Bronchus (tissue), 1 donor: ENCODE results near the gene COQ8A.

- PRO-cap, result no peak
These were observed 1.6 kb downstream of the TMEM63A start for GRCh38 chr1:225880607-225880978.

DNA sequence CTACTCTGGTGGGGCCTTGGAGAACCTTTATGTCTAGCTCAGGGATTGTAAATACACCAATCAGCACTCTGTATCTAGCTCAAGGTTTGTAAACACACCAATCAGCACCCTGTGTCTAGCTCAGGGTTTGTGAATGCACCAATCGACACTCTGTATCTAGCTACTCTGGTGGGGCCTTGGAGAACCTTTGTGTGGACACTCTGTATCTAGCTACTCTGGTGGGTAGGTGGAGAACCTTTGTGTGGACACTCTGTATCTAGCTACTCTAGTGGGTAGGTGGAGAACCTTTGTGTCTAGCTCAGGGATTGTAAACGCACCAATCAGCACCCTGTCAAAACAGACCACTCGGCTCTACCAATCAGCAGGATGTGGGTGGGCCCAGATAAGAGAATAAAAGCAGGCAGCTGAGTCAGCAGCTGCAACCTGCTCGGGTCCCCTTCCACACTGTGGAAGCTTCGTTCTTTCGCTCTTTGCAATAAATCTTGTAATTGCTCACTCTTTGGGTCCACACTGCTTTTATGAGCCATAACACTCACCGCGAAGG lies 28.7 kb downstream of the SDE2 start:
- PRO-cap, result no peak

DNA sequence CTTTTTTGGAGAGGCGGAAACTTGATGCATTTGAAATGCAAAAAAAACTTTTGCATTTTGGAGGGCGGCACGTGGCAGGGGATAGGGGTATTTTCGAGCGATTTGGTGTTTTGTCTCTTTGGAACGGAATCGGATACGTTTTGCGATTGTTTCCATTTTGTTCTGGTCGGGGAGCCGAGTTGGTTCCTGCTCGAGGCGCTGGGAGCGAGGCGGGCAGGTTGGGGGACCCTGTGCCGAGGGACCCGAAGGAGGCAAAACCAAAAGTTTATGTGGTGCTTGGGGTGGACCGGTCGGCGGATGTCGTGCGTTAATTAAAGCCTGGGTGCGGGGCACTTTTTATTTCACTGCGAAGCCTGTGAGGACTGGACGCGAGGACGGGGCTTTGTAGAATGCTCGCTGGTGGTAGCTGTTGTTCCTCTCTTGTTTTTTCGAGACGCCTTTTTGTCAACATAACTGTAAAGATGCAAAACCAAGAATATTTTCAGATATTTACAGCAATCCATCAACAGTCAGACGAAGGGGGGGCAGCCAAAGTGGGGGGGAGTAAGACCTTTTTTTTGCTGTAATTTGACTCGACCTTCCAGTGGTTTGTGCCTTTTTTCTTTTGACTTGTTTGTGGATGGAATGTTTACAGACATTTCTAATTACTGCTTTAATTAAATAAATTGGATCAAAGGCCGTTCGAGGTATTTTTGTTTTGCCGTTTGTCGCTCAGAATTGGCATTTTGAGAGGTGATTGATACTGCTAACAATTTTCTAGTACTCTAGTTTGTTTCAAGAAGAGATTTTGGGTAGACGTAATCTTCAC lies 1.1 kb downstream of the H3-3A start:
- PRO-cap, result bidirectional peak, plus-strand start at position 155 of the sequence, minus-strand start outside the sequence; bidirectional peak, plus-strand start at position 365 of the sequence, minus-strand start at position 391 of the sequence

DNA sequence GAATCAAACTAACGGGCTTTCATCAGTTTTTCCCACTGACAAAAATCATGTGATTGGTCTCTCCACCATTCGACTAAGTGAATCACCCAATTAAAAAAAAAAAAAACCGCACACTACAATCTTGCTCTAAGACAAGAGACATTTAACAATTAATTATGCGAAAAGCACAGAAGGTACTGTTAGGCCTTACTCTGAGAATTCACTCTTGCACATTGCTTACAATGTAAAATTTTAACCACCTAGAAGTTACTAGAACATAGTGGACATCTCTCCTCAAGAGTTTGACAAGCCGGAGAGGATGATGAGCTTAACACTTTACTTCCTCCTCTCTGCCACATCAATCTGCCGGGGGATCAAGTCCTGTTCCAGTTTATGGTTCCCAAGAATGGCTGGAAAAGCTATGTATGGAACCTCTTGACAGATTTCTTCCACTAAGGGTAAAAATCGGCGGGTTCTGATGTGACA lies 980 bp downstream of the ACBD3 start:
- PRO-cap, result no peak

- PRO-cap, result unidirectional peak, plus-strand start at chr1:226233532
These were observed 9.8 kb downstream of the MIXL1 start for GRCh38 chr1:226233242-226233635.

DNA sequence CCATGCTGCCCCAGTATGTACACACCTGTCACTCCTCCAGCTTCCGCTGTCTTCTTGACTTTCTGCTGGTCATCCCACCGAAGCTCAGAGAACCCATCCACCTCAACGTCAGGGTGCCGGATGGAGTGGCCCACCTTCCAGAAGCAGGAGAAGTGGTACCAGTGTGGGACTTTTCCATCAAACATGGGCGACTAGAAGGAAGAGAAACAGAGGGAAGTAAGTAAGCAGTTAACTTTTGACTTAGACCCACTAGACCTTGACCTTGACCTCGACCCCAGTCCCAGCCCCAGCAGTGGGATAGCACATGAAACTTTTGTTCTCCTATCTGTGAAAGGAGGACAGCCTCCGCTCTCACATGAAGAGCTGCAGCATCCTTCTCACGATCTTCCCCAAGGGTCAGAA lies 5.7 kb downstream of the PARP1 start:
- PRO-cap, result no peak

- PRO-cap, result no peak
These were observed 84.2 kb downstream of the STUM start for GRCh38 chr1:226632244-226633599.

- PRO-cap, result no peak
These were observed 89.0 kb downstream of the ITPKB start for GRCh38 chr1:226649675-226650832.

DNA sequence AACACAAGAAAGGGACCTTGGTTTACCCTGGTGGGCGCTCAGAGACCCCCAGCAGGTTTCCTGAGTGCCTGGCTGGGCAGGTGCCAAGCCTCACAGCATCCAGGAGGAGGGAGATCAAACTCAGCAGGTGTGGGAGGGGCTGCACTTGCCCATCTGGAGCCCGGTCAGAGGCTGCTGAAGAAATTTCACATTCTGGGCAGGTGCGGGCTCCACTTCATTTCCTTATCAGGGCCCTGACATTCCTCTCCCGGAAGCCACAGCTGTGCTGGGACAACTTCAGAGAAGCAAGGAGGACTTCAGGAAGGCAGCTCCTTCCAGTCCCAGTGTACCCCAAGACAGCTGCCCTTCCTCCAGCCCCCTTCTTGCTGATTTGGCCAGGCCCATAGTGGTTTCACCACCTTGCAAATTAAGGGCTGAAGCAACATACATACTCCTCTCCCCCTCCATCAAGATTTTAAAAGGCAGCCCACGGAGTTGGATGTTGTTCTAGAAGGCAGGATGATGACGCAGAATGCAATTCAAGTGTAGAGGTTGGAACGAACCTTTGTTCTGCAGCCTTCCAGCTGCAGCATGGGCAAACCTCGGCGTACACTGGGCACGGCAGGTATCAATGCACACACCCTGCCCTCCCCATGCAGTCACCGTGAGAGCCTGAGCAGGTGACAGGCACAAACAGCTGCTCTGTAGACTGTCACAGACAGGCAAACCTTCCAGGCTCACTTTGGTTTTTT lies 82.7 kb downstream of the ITPKB start:
- PRO-cap, result bidirectional peak, plus-strand start at position 637 of the sequence, minus-strand start at position 588 of the sequence

DNA sequence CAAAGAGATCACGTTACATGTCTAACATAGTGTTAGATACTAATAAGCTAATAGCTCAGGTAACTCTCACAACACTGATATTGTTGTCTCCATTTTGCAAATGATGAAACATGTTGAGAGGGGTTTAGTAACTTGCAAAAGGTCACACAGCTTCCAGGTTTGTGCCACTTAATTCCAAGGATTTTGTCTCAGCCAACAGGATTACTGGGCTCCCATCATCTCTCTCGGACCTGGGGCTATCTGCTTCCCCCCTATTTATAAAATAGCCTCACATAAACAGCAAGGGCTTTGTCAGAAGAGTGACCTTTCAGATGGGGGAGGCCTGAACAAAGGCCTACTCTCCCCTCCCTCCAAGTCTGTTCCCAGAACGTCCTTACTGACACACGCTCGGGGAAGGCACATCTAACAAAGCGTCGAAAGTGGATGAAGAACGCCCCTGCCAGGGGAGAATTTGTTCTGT lies 81.4 kb downstream of the ITPKB start:
- PRO-cap, result no peak

GRCh38 chr1:226682740-226683352 lies 56.2 kb downstream of the ITPKB start:
- PRO-cap, result no peak

DNA sequence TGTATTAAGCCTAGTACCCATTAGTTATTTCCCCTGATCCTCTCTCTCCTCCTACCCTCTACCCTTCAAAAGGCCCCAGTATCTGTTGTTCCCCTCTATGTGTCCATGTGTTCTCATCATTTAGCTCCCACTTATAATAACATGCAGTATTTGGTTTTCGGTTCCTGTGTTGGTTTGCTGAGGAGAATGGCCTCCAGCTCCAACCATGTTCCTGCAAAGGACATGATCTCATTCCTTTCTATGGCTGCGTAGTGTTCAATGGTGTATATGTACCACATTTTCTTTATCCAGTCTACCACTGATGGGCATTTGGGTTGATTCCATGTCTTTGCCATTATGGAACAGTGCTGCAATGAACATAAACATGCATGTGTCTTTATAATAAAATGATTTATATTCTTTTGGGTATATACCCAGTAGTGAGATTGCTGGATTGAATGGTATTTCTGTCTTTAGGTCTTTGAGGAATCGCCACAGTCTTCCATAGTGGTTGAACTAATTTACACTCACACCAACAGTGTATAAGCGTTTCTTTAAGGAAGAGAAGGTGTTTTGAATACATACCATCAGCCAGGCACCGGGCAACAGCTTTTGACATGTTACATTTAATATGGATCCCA lies 49.3 kb downstream of the ITPKB start:
- PRO-cap, result no peak

- PRO-cap, result no peak
These were observed 40.0 kb downstream of the ITPKB start for GRCh38 chr1:226699061-226699572.

GRCh38 chr1:226709430-226709949 lies 29.6 kb downstream of the ITPKB start:
- PRO-cap, result no peak

GRCh38 chr1:226735540-226735941 lies 3.5 kb downstream of the ITPKB start:
- PRO-cap, result no peak

DNA sequence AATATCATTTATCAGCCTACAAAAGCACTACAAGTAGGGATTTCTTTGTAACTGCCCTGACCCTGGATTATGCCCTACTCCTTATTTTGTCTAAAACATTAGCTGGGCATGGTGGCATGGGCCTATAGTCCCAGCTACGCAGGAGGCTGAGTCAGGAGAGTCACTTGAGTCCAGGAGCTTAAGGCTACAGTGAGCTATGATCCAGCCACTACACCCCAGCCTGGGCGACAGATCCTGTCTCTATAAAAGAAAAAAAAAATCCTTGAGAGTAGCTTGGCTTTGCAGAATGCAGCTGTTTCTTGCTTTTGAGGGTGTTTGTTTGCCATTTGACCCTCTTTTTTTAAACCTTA lies 55.8 kb upstream of the PSEN2 start:
- PRO-cap, result no peak

DNA sequence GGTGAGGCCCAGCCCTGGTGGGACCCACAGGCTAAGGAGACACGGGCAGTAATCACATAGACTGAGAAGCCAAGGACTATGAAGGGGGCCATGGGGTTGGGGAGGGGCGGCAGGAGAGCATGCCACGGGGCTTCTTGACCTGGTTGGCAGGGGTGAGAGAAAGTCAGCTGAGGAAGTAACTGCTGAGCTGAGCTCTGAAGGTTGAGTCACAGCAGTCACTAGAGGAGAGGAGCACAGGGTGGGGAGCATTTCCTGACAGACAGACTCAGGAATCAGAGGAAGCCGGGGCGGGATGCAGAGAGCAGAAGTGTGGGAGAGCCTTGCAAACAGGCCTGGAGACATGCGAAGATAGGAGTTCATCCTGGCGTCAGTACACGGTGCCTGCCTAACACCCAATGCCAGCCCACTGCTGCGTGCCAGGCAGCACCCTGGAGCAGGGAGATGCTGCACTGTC lies 21.7 kb downstream of the PSEN2 start:
- PRO-cap, result no peak

GRCh38 chr1:226940108-226940477 lies at the start of gene COQ8A:
TSS of gene COQ8A (plus strand) at chr1:226940294.
- PRO-cap, result bidirectional peak, plus-strand start at chr1:226940298, minus-strand start at chr1:226939993

DNA sequence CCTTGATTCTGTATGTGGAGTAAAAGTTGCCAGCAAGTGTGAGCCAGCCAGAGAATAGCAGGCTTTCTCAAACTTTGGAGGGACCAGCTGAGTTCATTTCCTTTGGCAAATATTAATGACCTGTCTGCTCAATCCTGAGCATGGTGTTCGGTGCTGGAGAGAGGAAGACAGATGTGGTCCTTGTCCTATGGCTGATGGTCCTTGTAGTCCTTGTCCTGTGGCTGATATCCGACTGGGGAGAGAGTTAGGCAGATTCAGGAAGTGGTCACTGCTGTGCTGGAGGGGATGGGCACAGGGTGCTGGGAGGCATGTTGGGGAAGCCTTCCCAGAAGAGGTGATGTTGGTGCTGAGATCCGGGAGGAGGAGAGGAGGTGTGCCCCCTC lies 14.5 kb downstream of the COQ8A start:
- PRO-cap, result no peak

DNA sequence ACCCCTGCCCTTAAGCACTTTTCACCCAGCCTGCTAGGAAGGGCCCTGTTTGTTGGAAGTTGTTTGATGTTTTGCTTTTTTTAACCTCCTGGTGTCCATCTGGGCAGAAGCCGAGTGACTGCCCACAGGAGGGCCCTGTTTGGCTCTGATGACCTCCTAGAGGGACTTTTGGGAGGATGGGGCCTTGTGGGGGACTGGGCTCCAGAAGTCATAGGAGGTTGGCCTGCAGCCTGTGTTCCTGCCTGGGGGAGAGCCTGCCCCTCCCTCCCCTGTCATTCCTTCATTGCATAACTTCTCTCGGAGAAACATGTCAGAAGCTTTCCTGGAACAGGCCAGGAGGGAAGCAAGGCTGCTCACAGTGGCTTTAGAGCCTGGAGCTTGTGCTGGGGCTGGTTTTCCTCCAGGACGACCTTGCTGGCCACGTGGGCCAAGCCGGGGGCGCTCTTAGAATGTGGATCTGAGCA lies 33.9 kb downstream of the COQ8A start:
- PRO-cap, result unidirectional peak, plus-strand start at position 313 of the sequence